ENCODE results near the genes GIMAP4, GIMAP6 and ABCB8.

DNA sequence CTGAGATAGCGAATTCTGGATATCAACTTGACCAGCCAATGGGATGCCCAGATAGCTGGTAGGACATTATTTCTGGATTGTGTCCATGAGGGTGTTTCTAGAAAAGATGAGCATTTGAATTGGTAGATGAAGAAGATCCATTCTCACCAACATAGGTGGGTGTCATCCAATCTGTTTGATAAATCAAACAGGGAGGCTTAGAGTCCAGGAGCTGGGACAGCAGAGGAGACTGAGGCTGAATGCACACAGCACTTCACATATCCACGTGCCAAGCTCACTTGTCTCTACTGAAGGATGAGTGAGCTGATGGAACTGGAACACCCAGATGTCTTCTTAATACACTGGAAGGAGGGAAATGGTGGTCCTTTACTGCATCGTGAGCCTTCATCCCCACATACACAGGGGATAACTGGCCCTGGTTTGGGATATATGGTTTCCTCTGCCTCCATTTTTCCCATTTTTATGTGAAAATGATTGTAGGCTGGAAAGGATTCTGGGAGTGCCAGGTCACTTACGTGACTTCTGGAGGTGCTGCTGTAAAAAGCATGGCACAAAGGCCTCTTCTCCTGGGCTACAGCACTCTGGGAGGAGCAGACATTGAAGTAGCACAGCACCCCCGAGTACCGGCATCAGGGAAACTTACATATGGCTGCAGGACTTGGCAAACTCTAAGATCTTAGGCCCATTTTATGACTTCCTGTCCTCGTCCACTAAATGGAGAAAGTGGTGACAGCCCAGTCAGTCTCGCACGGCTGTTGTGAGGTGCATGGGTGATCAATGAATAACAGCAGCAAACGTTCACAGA is 205.1 kb downstream of the ATP6V0E2 start:
- PRO-cap, 2 experiments = no peak in any of the 2 experiments

DNA sequence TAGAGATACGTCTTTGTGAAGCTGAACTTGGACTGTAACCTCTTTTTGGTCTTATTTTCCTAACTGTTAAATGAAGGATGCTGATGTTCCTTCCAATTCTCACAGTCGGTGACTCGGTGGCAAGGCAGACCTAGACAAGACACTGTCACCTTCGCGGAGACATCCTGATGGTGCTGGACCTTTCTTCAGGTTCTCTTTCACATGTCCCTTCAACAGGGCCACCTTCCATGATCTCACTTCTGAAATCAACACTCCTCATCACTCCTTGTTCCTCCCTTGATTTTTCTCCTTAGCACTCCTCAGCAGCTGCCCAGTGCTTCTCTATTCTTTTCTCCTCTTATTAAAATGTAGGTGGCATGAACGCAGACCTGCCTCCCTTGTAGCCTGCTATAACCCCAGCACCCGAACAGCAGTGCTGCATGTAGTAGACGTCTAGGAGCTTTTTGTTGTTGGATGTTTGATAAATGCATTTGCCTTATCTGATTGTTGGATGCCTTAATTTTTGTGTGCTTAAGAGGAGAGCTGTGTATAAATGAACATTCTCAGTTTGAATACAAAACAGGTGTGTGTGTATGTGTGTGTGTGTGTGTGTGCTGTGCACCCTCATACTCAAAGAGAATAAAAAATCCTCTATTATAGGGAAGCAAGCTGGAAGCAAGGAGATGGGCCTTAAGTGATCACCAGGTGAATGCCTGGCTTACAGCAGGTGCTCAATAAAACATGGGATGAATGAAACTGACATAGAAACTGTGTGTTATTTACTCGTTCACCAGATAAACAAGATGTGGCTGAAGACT is 220.5 kb upstream of the LRRC61 start:
- PRO-cap, 2 experiments = no peak in any of the 2 experiments

DNA sequence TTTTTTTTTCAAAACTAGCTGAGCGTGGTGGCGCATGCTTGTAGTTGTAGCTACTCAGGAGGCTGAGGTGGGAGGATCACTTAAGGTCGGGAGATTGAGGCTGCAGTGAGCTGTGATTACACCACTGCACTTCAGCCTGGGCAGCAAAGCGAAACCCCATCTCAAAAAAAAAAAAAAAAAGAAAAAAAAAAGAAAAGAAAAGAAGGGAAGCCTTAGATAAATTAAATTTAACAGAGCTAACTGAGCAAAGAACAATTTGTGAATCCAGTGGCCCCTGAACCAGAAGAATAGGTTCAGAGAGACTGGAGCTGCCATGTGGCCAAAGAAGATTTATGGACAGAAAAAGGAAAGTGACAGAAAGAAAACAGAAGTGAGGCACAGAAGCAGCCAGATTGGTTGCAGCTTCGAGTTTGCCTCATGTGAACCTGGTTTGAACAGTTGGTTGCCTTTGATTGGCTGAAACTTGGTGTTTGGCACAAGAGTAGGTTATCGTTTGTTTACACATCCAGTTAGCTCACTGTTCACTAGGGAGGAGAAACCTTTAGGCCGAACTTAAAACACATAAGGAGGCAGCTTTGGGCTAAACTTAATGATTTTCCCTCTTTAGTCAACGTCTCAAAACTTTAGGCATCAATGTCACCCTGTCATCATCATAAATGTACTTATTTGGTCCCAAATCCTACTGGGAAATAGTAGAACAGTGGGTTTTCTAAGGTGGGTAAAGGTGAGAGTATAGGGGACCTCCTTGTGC is 13.4 kb upstream of the REPIN1 start:
- PRO-cap, 2 experiments = peak in 1 of 2 experiments; most common plus-strand start position 517 of the sequence (in 1); most common minus-strand start position 289 of the sequence (in 1)

DNA sequence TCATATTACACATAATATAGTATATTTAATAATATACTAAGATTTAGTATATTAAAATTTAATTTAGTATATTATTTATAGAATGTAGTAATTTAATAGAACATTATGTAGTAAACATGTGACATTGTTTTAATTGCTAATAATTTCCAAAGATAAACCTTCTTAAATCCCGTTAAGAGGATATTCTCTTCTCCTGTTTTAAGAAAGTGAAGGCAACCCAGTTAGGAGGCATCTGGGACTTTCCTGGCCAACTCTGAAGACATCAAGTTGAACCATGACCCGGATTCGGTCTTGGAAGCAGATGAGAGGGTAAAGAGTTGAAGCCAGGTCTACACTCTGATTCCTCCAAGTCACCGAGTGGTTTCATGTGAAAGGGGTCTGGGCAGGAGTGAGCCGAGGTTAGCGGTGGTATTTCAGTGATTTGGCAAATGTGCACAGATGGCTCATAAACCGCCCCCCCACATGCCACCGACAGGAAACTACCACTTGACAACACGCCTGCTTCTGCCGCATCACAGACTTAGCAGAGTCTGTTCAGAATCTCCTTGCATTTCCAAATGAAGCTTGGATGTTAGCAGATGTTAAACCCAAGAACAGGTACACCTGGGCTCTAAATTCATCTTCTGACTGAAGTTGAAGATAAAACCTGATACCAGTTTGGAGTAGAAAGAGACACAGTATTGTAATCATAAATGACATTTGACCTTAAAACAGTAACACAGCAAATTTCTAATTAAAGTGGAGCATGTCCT is 11.3 kb upstream of the REPIN1 start:
- PRO-cap, 2 experiments = no peak in any of the 2 experiments

DNA sequence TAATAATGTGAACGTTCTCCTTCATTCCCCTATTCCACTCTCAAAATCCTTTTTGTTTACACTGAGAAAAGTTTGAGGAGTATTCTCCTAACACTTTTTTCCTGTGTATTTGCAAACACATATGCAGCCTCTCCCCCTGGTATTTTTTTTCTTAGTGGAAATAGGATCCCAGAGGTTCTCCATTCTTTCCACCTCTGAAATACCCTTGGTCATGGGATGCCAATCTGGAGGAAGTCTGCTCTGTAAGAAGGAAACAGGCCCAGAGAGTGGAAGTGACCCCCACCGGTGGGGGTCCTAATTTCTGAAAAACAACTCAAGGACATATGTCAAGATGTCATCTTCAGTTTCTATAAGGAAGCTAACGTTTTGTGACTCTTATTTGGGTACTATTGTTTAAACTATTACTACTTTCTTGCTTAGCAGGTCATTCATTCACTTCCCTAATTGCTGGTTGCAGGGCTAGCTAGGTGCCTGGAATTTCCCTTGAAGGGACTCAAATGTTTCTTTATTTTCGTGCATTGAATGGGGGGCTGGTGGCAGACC is 2.0 kb upstream of the ZNF775 start:
- PRO-cap, 2 experiments = no peak in any of the 2 experiments

GRCh38 chr7:150384585-150385034 is 5.5 kb downstream of the ZNF775 start:
- PRO-cap, 2 experiments = no peak in any of the 2 experiments

DNA sequence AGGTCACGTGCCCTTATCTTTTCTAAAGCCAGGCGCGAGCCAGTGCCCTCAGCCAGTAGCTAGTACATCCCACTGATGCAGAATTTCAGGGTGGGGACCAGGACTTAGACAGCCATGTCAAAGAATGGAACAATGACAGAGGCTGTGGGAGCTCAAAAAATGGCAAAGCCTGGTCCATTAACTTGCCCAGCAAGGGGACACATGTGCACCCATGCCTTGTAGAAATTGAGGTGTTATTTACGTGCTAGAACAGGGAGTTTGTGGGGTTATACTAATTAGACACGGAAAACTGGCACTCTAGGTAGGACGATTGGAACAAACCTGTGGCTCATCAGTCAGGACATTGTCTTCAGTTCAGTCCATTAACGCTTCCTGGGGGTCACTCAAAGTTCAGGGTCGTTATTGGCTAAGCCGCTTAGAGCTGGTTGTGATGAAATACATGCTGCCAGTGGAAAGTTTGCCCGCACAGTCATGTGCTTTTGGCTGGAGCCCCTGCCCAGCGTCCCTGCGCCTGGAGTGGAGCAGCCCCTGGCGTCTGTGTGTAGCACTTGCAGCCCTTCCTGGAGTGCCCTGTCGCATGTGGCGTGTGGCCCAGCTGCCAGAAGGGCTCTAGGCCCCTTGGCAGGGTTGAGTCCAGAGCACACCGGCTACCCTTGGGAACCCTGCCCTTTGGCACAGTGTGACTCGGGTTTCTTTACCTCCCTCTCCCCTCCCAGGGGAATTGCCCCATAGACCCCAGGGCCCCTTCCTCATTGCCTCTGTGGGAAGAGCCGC is 9.6 kb downstream of the ZNF775 start:
- PRO-cap, 2 experiments = peak in 1 of 2 experiments; most common plus-strand start position 578 of the sequence (in 1); most common minus-strand start position 351 of the sequence (in 1)

GRCh38 chr7:150415220-150415802 is 9.8 kb downstream of the ENSG00000284691 start:
- PRO-cap, 2 experiments = no peak in any of the 2 experiments

DNA sequence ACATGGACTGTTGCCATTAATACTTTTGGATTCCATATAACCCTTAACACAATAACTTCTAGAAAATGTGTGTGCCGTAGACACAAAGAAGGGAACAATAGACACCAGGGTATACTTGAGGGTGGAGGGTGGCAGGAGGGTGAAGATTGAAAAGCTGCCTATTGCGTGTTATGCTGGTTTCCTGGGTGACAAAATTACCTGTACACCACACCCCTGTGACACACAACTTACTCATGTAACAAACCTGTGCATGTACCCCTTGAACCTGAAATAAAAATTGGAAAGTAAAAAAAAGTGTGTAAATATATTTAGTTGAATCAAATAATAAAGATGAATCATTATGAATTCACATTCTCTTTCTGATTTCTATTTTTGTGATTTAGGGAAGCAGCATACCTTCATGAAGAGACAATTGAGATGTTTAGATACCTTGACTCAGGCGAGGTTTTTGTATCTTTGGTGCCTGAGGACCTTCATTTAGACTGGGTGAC is 28.7 kb downstream of the GIMAP8 start:
- PRO-cap, 2 experiments = no peak in any of the 2 experiments

- PRO-cap, 2 experiments = no peak in any of the 2 experiments
Measured at GRCh38 chr7:150556621-150557254, 10.5 kb upstream of the GIMAP4 start.

- PRO-cap, 2 experiments = peak in 2 of 2 experiments; most common plus-strand start chr7:150567288 (in 2)
Measured at GRCh38 chr7:150566951-150567731, at the start of gene GIMAP4. Gene GIMAP4, plus strand, starts transcription at chr7:150567390.

GRCh38 chr7:150631934-150632950 is at the start of gene GIMAP6:
Gene GIMAP6, minus strand, starts transcription at chr7:150632385.
- PRO-cap, 2 experiments = peak in 2 of 2 experiments; most common plus-strand start chr7:150632538 (in 1); most common minus-strand start chr7:150632422 (in 2)

DNA sequence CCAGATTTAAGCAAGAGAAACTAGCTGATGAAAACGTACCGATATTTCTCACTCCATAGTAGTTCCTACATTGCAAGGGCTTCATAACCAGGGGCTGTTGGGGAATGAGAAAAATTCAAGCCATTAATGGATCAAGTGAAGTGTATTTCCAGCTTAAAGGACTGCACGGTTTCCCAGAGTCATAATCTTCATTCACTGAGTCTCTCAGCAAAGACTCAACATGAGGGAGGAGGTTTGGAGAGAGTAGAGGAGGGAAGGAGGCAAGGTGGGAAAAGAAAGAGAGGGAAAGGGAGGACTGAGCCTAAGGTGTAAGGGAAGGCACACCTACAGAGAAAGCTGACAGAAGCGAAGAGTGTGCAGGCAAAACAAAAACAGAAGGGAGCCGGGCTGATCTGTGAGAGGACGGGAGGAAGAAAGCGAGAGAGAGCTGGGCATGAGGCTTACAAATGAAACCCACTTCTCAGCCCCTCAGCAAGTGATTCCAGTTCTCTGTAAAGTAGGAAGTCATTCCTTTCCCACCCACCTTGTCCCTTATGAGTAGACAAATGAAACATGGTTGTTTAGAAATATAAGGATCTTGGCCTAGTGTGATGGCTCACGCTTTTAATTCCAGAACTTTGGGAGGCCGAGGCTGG is 694 bp downstream of the GIMAP2 start:
- PRO-cap, 2 experiments = peak in 1 of 2 experiments; most common plus-strand start position 374 of the sequence (in 1)

- PRO-cap, 2 experiments = peak in 2 of 2 experiments; most common minus-strand start chr7:150738801 (in 2)
Measured at GRCh38 chr7:150738197-150739355, 1.4 kb downstream of the GIMAP5 start.

DNA sequence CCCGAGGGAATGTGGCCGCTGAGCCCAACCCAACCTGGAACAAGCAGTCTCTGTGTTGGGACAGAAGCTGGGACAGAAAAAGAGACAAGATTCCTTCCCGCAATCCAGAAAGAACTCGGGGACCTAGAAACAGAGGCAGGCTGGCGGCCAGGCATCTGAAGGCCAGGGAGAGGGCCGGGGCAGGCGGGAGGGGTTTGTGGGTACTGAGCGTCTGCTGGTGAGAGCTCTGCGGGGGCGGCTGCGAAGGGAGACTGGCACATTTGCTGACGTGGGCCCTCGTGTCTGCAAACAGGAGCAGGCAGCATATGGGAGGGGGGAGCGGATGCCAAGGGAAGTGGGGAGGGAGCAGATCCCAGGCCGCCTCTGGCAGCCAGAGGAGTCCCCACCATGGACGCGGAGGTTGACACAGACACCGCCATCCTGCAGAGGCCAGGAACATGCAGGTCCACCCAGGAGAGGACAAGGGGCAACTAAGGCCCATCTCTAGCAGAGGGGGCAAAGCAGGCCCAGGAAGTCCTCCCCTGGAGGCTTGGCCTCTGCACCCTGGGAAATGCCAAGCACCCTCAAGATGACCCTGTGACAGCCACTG is 32.2 kb downstream of the KCNH2 start:
- PRO-cap, 2 experiments = no peak in any of the 2 experiments

DNA sequence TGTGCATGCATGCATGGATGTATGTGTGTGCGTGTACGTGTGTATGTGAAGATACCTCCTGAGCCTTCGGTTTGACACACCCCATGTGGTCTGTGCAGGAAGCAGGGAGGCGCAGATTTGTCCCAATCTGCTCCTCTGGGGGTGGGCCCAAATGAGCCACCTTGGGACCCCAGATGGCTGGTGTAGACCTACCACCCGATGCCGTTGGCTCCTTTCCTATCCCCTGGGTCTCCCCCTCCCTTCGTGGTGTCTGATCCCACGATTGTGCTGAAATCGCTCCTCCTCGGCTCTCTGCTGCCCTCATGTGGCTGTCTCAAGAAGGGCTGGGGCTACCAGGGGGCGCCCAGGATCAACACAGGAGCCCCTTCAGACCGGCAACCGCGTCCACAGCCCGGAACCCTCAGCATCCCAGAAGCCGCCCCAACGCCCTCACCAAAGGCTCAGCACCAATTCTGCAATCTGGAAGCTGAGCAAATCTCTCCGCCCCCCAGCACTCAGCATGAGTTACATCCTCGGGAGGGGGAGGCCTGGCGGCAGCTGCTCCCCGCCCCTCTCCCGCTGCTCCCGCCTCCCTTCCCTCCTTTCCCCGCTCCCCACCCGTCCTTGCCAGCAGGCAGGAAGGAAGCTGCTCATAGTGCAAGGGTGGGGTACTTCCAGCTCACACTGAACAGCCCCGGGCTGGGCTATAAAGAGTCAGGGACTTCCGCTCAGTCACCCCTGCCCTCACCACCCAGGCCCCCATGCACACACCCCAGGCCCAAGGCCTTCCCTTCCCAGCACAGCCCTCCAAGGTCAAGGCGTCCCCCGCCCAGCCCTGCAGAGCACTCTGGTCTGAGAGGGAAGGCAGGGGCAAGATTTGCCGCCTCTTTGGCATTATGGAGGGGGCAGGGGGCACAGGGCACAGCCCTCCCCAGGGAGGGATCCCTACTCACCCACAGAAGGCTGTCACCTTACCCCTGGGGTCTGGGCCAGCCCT is 2.2 kb upstream of the NOS3 start:
- PRO-cap, 2 experiments = no peak in any of the 2 experiments

GRCh38 chr7:151012270-151012657 is 12.0 kb downstream of the ATG9B start:
- PRO-cap, 2 experiments = no peak in any of the 2 experiments

DNA sequence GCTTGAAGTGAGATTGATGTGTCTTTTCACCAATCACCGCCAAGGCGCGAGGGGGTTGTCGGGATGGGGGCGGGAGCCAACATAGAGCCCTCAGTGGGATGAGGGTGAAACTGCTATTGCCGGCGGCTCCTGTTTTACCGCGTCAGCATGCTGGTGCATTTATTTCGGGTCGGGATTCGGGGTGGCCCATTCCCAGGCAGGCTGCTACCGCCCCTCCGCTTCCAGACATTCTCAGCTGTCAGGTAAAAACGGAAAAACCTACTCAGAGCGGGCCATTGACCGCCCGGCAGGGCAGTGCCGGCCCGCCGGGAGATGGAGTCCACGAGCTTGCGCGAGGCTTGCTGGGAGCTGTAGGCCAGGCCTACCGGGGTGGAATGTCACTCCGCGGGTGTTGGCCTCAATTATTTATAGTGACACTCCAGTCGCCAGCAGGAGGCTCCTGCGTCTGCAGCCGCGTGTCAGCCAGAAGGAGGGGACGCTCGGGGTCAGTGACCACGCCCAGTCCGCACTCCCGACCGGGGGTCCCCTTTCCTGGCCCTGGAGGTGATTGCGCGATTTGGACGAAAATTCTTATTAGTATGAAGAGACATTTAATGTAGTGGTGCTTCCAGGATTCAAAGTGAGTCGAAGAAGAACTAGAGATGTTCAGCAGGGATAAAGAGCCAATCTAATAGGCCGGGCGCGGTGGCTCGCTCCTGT is at the start of gene ABCB8:
Gene ABCB8, plus strand, starts transcription at position 82 of the 699 bp plus-strand sequence.
- PRO-cap, 2 experiments = peak in 2 of 2 experiments; most common plus-strand start position 465 of the sequence (in 2); most common minus-strand start position 314 of the sequence (in 1)

DNA sequence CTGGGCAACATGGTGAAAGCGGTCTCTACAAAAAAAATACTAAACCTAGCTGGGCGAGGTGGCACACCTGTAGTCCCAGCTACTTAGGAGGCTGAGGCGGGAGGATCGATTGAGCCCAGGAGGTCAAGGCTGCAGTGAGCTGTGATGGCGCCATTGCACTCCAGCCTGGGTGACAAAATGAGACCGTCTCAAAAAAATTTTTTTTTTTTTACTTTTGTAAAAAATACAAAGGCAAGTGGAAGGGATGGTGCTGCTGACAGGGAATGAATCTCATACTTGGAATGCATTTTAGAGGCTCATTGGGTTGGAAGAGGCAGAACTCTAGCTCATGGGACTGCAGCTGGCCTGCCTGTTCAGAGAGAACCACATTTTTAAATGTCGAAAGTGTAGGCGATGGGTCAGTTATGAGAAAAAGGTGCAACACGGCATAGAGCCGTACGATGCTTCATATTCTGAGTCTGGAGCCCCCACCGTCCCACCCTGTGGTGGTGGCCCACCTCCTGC is 21.2 kb downstream of the AGAP3 start:
- PRO-cap, 2 experiments = no peak in any of the 2 experiments

GRCh38 chr7:151117604-151117922 is 31.3 kb downstream of the AGAP3 start:
- PRO-cap, 2 experiments = no peak in any of the 2 experiments